ENCODE measurements around the genes RBP4, LGI1, SLC35G1 and NOC3L.

DNA sequence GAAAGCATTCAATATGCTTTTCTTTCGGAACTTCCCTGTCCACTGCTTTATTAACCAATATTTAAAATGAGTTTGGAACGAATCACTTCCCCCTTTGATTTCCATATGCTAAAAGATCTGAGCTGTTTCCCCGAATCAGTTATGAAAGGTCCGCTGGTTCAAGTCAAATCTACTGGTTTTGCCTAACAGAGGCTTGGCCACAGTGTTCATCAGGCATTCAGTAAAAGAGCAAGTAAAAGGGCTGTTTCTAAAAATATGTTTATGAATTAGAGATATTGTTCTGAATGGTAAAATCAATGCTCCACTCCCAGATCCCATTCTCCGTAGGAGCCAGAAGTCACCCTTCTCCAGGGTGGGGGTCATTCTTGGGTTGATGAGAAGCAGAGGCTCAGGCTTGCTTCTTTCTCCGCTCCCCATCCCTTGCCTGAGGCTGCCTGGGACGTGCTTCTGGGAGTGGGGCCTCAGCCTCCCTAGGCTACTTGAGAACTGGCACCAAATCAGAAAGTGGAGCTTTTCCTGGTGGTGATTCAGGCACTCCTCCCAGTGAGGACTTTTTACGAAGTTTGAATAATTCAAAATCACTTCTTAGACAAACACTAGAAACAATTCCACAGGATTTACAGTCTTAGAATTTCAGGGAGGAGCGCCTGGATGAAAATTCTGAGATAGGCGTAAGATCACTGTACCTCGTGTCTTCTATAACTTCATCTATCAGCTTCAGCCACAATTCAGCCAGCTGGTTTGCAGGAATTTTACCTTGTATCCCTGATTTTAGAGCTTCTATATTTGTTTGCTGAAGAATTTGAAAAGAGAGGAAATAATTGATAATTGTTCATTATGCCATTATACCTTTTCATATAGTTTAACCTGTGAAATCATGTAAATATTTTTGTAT is 105.2 kb downstream of the MYOF start:
- RRBS: no CpG with 5 or more reads among the region's 11 CpGs

DNA sequence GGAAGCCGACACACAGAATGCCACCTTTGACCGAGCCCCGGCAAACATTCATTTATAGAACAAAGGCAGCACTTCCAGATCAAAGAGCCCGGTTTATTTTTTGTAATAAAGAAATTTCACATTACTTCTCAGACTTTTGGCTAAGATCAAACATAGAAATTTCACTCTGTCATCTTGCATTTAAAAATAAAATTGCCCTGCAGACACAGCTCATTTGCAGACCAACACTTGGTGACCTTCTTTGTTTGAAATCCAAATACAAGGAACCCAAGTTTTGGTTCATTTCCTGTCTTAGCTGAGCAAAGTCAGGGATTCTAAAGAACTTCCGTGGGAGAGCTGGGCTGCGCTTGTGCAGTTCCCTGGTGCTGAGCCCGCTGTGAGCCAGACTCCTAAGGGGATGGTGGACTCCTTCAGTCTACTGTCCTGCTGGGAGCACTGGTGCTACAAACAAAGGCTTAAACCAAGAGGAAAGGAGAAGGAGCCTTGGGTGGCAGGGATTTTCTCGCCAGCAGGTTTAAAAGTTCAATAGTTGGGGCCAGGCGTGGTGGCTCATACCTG is 60.1 kb downstream of the MYOF start:
- RRBS: 100% methylated on average over 1 of the region's 9 CpGs

DNA sequence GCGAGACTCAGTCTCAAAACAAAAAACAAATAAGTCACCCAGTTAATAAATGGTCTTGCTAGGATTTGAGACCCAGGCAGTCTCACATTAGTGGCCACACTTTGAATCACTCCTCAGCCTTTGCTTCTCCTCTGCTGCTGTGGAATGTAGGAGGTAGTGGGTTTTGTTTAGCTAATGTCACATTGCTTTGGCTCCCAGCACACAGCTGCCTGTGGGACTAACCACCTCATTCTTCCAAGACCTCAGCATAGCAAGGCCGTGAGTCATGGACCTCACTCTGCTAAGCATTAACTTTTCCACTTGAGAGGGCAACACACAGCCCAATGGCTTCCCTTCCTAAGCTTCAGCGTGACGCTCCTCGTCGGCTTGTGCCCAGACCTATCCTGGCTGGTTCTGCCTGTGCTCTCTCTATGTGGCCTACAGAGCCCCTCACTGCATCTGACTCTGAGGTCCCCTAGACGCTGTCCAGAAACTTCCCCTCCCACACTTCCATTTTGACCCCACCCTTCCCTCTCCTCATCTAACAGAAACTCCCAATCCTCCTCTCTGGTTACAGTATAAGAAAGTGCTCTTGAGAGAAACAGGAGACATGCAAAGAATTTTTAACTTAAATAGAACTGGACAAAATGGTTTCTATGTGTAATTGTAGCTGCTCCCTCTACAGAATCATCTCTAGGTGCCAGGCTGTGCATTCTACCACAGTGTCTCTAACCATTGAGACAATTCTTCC is 23.3 kb downstream of the MYOF start:
- RRBS: no CpG with 5 or more reads among the region's 7 CpGs

GRCh38 chr10:93470932-93471866 is 10.9 kb downstream of the MYOF start:
- RRBS: no CpG with 5 or more reads among the region's 10 CpGs

DNA sequence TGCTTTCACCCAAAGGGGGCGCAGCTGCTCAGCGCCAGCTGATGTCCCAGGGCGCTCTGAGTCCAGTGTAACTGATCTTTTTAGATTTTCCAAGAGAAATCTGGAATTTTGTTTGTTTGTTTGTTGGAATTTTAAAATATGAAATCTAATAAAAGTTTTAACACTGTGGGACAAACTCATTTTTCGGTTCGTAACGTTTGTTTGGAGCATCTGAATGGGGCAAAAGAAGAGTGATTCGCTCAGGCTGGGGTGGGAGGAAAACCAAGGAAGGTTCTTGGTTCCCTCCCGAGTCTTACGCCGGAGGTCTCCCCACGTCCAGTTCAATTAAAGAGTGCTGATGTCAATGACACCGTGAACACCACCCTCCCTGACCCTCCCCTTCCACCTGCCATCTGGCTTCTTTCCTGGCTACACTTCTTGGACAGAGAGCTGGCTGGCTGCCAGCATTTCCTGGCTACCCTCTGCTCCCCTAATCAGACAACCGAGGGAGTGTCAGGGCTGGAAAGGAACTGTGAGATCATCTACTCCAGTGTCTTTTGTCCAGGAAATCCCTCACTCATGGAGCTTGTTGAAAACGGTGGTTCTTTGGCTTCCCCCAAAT is 24.2 kb upstream of the FFAR4 start:
- RRBS: no CpG with 5 or more reads among the region's 14 CpGs

GRCh38 chr10:93600842-93601662 is at the start of gene RBP4:
Gene RBP4 (minus strand): TSS chr10:93601235.
- RRBS: 16% methylated on average over 34 of the region's 96 CpGs

- RRBS: no CpG with 5 or more reads among the region's 11 CpGs
Observed at GRCh38 chr10:93757516-93758105, at the start of gene LGI1. Gene LGI1 (plus strand): TSS chr10:93757936.

DNA sequence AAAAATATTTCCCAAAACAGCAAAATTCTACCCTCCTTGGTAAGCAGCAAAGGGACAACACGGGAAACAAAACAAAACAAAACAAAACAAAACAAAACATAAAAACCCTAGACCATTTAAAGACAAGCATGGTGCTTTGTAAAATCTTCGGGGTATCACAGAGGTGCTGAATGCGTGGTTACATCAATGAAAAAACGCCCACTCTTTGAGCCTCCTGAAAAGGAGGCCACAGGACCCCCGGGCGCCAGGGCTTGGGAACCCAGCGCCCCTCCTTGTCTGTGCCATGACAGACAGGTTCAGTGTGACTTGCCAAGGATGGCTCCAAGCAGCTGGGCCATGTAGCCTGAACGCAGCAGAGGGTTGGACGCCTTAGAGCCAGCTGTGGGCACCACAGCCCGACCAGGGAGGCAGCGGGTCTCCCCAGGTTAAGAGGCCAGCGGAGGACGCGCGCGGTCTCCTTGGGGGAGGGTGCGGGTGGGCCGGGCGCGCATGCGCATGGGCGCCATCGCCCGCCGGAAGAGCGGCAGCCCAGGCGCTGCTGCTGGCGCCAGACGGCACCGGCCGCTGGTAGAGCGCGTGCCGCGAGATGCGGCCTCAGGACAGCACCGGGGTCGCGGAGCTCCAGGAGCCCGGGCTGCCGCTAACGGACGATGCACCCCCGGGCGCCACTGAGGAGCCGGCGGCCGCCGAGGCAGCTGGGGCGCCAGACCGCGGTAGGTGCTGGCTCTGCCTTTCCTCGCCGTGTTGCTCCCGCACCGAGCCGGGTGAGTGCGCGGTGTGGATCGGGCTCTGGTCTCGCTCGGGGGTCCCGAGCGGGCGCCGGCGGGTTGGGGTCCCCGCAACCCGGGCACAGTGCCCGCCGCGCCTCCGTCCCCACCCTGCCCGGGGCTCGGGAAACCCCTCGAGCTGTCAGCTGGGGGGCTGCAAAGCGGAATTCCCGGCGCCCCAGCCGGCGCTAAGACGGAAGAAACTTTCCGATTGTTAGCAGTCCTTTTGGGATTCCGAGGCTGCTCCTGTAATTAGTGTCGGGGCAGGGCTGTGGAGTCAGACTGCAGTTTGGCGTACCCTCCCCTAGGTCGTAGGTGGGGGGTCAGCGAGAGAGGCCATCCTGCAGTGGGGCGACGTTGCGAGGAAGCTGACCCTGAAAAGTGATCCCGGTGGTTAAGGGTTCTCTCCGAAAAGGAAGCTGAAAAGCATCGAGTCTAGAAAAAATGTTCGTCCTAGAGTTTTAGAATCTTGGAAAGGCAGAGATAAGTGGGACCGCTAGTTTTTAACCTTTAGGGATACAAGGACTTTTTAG is at the start of gene SLC35G1:
Gene SLC35G1 (plus strand): TSS at position 531 of the 1,300 bp plus-strand sequence.
- RRBS: 1% methylated on average over 37 of the region's 96 CpGs

DNA sequence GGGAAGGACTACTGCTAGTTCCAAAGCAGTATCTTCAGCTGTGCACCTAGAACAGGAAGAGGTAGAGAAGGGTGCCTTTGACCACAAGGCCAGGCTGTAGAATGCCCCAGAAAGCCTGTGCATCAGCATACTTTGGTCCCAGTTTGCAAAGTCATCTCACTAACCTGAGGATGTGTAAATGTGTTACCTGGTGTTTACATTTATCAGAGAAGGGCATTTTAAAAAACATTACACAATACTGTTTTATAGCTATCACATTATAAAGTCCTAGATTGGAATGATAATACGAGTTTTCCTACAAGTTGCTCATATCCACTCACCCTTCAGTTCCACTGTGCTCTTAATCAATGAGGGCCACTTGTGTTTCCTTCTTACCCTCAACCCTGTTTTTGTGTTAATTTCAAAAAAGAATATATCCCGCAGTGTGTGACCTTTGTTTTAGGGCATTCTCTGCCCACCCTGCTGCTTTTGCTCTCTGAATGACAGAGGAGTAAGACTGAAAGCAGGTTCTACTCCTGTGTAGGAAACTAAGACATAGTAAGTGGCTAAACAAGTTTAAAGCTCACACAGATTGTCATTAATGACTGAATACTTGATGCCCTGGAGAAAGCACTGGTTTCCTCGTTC is 3.5 kb downstream of the SLC35G1 start:
- RRBS: no CpG with 5 or more reads among the region's 3 CpGs

- RRBS: 1% methylated on average over 27 of the region's 62 CpGs
Observed at GRCh38 chr10:94362018-94363371, at the start of gene NOC3L. Gene NOC3L (minus strand): TSS chr10:94362939.

DNA sequence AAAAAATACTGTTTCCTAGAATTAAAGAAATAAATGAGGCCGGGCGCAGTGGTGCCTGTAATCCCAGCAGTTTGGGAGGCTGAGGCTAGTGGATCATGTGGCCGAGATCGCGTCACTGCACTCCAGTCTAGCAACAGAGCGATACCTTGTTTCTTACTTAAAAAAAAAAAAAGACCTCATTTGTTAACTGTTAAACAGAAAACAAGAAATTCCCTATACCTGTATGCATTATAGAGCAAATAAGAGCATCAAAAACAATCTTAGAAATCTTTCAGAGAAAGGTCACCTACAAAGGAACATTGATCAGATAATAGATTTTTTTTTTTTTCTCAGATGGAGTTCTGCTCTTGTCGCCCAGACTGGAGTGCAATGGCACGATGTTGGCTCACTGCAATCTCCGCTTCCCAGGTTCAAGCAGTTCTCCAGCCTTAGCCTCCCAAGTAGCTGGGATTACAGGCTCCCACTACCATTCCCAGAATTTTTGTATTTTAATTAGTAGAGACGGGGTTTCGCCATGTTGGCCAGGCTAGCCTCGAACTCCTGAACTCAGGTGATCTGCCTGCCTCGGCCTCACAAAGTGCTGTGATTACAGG is 64.8 kb downstream of the HELLS start:
- RRBS: no CpG with 5 or more reads among the region's 13 CpGs

GRCh38 chr10:95121807-95122210 is 52.5 kb upstream of the CYP2C8 start:
- RRBS: no CpG with 5 or more reads among the region's 2 CpGs

DNA sequence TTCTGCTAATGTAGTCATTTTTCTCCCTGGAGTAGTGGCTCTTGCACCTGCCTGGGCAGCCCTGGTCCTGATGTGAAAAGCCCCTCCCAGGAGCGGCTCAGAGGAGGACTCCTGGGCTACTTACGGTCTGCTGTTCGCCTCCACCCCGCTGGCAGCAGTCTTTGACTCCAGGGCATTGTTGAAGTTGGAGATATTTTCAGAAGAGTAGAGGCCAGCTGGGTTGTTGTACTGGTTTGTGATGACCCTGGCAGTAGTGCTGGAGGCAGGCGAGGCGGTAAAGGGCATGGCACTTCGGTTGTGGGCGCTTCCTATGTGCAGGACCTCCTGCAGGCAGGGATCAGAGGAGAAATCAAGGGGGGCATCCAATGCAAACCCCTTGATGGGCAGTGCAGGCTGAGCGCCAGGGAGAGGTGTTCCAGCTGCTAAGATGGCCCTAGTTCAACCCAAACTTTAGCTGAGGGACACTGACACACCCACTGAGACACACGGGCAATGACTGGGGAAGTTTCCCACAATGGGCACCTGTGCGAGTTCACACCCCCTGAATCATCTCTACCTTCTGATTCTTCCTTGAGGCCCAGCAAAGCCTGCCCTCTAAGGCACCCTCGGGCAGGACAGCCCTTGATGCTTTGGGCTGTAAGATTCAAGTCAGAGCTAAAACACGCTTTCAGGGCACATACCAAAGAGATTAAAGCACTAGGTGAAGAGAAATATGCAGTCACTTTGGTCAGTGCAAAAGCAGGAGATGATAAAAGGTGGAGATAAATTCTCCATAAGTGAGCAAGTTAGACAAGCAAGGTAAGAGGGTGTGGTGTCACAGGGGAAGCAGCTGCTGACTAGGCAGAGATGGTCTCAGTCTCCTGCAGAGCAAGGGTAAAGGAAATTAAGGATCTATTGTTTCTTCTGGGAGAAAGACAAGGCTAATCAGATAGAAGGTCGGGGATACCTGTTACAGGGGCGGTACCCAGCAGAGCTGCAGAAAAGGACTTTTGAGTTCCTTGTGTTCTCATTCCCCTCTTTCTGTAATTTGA is 26.7 kb downstream of the PDLIM1 start:
- RRBS: no CpG with 5 or more reads among the region's 15 CpGs

DNA sequence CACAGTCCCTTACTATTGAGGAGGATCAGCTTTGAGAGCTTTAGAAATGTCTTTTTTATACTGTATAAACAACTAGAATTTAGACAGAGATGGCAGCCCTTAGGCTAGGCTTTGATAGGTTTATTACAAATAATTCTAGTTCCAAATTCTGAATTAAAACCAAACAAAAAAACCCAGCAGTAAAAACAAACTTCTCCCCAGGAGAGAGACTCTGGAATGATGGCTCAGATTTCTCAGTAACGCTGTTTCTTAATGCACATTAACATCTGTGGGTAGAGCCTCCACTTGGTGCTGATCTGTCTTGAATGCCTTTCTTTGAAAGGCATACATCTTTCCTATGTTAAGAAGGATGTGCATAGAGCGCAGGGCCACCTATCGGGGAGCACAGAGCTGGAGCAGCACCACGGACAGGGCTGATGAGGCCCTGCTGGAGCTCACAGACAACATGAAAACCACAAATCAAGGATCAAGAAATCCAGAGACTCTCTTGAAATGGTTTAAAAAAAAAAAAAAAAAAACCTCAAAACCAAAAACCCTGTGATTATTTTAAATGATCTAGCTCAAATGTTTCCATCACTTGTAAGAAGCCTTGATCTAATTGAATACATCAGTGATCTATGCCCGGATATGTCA is 101.1 kb upstream of the PDLIM1 start:
- RRBS: no CpG with 5 or more reads among the region's 5 CpGs

DNA sequence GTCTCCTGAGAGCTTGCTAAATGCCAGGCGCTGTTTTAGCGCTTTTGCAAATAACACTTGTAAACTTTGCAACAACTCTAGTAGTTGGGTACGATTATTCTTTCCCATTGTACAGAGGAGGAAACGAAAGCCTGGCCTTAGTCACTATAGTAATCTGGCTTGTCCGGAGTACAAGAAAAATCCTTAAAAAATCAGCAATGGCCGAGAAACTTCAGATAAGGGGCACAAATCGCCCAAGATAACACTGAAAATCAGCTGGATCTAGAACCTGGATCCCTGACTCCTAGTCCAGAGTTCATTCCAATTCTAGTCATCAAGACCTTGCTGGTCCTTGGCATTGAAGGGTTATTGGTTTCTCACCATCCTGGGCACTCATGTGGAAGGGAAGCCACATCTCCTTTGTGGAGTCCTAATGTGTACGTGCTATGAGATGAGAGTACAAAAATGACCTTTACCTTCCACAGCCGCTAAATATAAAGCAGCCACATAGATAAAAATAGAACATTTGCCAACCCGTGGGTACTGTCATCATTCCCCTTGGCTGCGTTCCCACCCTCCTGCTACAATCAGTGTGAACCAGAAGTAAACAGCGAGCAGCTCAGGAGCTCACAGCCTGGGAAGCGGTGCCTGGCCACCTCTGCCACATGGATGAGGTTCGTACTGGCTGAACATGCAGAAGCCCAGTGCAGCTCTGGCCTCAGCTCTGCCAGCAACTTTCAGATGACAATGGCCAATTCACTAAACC is 115.9 kb upstream of the PDLIM1 start:
- RRBS: no CpG with 5 or more reads among the region's 14 CpGs

- RRBS: no CpG with 5 or more reads among the region's 3 CpGs
Observed at GRCh38 chr10:95443568-95444083, 117.5 kb downstream of the SORBS1 start.

DNA sequence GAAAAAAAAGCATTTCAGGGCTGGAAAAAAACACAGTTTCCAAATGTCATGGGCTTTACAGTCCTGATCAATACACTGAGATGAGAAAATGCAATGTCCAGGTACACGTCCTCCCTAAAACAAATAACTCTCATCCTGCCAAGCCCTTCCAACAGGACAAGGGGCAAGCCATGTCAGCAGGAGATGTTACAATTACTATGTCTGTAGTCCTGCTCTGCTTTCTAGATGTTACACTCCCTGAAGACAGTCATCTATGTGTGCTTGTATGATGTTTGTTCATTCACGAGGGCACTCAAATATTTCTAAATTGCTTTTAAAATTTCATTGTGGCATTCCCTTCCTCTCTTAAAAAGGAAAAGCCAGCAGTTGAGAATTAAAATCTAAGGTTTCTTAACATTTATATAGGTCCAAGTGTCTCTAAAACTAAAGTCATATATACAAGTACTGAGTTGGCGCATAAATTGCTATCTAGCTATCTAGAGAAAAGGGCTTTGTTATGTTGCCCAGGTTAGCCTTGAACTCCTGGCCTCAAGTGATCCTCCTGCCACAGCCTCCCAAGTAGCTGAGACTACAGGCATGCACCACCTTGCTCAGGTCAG is 103.0 kb downstream of the SORBS1 start:
- RRBS: no CpG with 5 or more reads among the region's 3 CpGs

DNA sequence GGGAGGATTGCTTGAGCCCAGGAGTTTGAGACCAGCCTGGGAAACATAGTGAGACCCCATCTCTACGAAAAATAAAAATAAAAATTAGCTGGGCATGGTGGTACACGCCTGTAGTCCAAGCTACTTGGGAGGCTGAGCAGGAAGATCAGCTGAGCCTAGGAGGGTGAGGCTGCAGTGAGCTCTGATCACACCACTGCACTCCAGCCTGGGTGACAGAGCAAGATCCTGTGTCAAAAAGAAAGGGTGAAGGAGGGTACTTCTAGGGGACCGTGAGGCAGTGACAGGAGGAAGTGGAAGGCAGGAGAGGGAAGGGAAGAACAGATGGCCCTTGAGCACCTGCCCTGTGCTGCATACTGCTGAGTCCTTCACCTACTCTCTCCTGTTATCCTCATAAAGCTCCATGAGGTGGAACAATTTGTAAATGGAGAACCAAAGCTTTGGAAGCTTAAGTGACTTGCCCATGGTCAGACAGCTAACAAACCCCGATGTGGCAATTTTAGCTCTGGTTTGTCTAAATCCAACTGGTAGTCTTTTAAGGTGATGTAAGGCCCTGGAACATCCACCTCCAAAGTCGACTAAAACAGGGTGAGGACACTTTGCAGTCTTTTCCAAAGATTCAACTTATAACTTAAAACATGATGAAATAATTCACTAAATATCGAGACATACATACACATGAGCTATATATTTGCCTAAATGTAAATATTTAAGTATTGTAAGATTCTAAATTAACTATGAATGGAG is 89.5 kb downstream of the SORBS1 start:
- RRBS: no CpG with 5 or more reads among the region's 6 CpGs